ENCODE measurements around the gene TECPR2.

GRCh38 chr14:101526956-101527508 lies 234.5 kb upstream of the PPP2R5C start:
- PRO-cap: no peak
- RAMPAGE, long total RNA, 4 experiments: no peak in any of the 4 experiments

GRCh38 chr14:101715226-101715996 lies 46.1 kb upstream of the PPP2R5C start:
- PRO-cap: no peak
- RAMPAGE, long total RNA, 4 experiments: no peak in any of the 4 experiments

DNA sequence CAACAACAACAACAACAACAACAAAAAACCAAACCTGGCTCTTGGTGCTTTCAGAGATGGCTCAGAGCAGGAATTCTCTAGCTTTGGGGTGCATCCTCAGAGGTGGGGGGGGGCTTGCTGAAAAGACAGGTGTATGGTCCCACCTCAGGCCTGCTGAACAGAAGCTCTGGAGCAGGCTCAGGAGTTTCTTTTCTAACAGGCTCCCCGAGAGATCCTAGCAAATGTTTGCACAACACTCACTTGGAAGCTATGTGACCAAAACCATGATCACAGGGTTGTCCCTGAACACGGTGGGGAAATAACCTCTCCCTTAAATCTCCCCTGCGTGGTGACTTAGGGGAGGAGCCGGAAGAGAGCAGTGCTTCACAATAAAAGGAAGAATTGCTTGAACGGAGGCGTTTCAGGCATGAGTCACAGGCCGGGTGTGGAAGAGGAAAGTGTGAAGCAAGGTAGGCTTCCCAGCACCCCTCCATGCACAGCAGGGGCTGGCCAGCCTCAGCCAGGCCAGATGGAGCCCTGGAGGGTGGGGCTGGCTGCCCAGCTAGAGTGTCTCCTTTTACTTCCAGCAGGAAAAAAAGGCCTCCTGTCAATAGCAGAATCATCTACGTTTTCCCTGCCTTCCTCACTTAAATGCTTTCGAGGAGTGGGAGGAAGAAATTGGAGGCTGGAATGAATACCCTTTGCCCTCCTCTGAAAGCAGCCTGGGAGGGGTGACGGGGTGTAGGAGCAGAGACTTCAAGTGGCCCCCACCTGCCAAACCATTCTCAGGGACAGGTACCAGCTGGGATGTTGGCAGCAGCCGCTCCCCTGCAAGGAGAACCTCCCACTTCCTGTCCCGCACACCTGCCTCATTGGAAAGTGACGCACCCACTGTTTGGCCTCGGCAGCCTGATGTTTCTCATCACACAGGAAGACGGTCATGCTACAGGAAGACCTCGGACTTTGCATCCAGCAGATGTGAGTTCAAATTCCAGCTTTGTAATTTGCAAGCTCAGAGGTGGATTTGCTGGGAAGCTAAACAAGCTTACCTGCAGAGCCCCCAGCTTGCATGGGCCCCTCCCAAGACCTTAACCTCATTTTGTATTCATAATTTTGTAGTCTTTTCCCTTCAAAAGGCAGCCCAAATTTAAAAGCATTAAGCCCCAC lies 30.1 kb upstream of the PPP2R5C start:
- PRO-cap: bidirectional peak, plus-strand start at position 414 of the sequence, minus-strand start at position 223 of the sequence; bidirectional peak, plus-strand start at position 904 of the sequence, minus-strand start at position 766 of the sequence
- RAMPAGE, long total RNA, 4 experiments: start-site peak on the plus strand in 1 of 4 experiments, centred at position 406 of the sequence, 12 reads per replicate; start-site peak on the minus strand in 2 of 4 experiments, centred at positions 285 to 303 of the sequence, 5 to 8 reads per replicate

DNA sequence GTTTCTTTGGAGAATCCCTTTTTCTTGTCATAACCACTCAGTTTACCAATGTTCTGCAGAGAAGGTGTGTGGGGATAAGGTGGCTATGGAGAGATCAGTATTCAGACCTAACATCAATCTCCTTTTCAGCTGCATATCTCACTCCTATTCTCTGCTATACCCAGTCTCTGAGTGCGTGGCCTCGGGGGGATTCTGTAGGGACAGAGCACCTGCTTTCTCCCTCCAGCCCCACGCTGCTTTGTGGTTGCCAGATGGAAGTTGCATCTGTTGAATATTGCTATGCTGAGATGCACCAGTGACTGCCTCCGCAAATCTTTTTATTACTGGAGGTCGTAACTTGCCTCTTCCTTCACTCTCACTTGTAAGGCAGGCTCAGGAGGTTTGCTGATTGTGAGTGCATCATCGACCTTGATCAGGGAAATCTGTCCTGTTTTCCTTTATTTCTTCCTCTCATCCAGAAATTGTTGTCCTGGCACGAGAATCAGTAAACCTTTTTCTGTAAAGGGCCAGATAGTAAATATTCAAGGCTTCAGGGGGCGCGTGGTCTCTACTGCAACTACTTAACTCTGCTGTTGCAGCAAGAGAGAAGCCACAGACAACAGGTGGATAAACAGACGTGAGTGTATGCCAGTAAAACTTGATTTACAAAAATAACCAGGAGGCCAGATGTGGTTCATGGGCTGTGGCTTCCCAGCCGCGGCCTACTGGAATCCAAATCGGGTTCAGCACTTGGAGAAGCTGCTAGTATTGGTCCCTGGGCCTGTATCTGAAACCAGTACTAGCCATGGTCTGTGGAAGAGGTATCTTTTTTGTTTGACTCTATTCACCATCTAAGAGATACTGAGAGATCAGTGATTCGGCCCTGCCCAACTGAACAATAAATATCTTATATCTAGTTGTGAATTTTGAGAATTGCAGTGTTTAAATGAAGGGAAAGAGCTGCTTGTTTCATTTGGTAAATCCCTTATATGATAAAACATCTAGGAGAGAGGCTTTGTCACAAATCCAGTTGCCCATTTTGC lies 13.1 kb downstream of the PPP2R5C start:
- PRO-cap: no peak
- RAMPAGE, long total RNA, 4 experiments: no peak in any of the 4 experiments

GRCh38 chr14:101797680-101798275 lies 36.3 kb downstream of the PPP2R5C start:
- PRO-cap: no peak
- RAMPAGE, long total RNA, 4 experiments: no peak in any of the 4 experiments

DNA sequence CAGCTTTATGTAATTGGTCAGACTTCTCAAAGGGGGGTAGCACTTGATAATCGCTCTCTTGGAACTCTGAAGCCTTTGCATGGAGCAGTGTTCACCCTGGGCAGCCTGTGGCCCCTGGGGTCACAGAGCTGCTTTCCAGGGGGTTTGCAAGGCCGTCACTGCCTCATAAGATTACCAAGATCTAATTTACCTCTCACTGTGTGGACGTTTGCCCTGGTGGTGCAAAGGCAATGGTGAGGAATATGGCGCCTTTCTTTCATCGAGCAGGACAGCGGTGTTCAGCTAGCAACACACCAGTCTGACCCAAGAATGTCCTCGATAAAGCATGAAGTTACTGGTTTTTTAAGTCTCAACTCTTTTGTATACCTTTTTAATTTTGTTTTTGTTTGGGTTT lies 57.7 kb downstream of the PPP2R5C start:
- PRO-cap: no peak
- RAMPAGE, long total RNA, 4 experiments: no peak in any of the 4 experiments

- PRO-cap: no peak
- RAMPAGE, long total RNA, 4 experiments: no peak in any of the 4 experiments
These were observed 78.3 kb downstream of the PPP2R5C start for GRCh38 chr14:101839669-101840260.

GRCh38 chr14:101849750-101849973 lies 88.2 kb downstream of the PPP2R5C start:
- PRO-cap: no peak
- RAMPAGE, long total RNA, 4 experiments: no peak in any of the 4 experiments

GRCh38 chr14:101887417-101887912 lies 76.9 kb upstream of the DYNC1H1 start:
- PRO-cap: no peak
- RAMPAGE, long total RNA, 4 experiments: no peak in any of the 4 experiments

GRCh38 chr14:101925224-101925654 lies 39.1 kb upstream of the DYNC1H1 start:
- PRO-cap: no peak
- RAMPAGE, long total RNA, 4 experiments: no peak in any of the 4 experiments

DNA sequence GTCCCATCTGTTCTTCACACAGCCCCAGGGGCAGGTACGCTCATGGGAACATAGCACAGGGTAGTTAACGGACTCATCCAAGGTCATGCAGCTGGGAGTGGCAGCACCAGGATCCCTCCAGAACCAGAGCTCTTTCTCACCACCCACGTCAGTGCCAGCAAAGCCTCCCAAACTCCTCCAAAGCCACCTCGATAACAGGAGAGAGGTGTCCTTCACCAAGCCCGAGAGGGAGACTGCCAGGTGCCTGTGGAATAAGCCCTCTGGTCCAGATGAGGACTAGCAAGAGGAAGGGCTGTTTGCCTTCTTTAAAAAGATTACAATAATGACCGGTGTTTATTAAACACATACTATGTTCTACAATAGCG lies 11.1 kb upstream of the DYNC1H1 start:
- PRO-cap: no peak
- RAMPAGE, long total RNA, 4 experiments: no peak in any of the 4 experiments

DNA sequence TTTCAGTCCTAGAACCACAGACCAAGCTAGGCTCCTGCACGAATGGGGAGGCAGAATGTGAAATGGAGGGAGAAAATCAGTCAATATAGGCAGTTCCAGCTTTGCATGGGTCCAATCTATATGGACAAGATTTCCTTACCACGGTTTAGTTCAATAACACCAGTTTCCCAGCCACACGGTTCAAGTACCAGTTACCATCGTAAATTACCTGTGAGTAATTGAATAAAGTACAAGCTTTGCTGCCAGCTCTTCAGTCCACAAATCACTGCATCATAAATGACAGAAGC lies 6.1 kb upstream of the DYNC1H1 start:
- PRO-cap: no peak
- RAMPAGE, long total RNA, 4 experiments: no peak in any of the 4 experiments

DNA sequence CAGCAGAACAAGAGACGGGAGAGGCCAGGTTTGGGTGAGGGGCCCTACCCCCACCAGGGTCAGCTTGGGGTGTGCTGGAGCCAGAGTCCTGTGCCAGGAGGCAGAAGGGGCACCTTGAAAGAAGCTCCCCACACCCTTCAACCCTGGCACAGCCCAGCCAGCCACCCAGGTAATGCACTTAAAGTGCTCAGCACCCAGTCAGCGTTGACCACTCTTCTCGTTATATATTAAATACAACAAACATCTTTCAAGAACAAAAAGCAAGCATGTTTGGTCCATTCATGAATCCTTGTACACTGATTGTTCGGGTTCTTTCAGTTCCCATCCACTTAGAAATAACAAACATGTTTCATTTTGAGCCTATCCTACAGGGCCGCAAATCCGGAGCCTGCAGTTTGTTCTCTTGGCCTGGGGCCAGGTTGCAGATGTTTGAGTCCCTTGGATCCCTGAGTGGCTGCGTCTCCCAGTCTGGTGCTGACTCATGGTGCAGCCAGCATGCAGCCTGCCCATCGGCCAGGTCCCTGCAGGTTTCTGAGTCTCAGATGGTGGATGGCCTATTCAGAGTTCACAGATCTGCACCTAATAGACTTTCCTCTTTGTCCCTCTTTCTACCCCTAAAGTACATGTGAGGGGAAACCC lies 2.0 kb upstream of the DYNC1H1 start:
- PRO-cap: no peak
- RAMPAGE, long total RNA, 4 experiments: no peak in any of the 4 experiments

DNA sequence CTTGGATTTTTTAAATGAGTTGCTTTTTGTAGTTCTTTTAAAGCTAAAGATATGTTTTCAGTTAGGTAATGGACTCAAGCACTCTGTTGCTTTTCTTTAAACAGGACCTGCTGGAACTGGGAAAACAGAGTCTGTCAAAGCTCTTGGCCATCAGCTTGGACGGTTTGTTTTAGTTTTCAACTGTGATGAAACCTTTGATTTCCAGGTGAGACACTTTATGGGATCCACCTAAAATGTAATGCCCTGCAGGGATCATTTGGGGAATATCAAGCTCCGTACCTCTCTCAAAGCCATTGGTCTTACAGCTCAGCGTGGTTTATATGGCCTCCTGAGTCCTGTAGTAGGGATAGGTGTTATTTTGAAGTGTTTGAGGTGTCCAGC lies 42.5 kb downstream of the DYNC1H1 start:
- PRO-cap: no peak
- RAMPAGE, long total RNA, 4 experiments: no peak in any of the 4 experiments

GRCh38 chr14:102081464-102082307 lies 5.2 kb downstream of the HSP90AA1 start:
- PRO-cap: no peak
- RAMPAGE, long total RNA, 4 experiments: no peak in any of the 4 experiments

- PRO-cap: no peak
- RAMPAGE, long total RNA, 4 experiments: no peak in any of the 4 experiments
These were observed 77.4 kb downstream of the MOK start for GRCh38 chr14:102227509-102227961.

- PRO-cap: no peak
- RAMPAGE, long total RNA, 4 experiments: no peak in any of the 4 experiments
These were observed 58.9 kb downstream of the MOK start for GRCh38 chr14:102246116-102246315.

GRCh38 chr14:102362774-102364060 lies at the start of gene TECPR2:
Gene TECPR2 (plus strand): TSS chr14:102362941.
- PRO-cap: bidirectional peak, plus-strand start at chr14:102363089, minus-strand start at chr14:102362838; bidirectional peak, plus-strand start at chr14:102363575, minus-strand start at chr14:102363428
- RAMPAGE, long total RNA, 4 experiments: start-site peak on the plus strand in 2 of 4 experiments, at chr14:102362938-102363074 at its widest, 23 to 48 reads per replicate; start-site peak on the minus strand in 4 of 4 experiments, at chr14:102362860-102362899 at its widest, 27 to 118 reads per replicate

GRCh38 chr14:102365296-102365704 lies 2.6 kb downstream of the TECPR2 start:
- PRO-cap: no peak
- RAMPAGE, long total RNA, 4 experiments: start-site peak on the plus strand in 1 of 4 experiments, at chr14:102365366-102365476 at its widest, 17 reads per replicate

DNA sequence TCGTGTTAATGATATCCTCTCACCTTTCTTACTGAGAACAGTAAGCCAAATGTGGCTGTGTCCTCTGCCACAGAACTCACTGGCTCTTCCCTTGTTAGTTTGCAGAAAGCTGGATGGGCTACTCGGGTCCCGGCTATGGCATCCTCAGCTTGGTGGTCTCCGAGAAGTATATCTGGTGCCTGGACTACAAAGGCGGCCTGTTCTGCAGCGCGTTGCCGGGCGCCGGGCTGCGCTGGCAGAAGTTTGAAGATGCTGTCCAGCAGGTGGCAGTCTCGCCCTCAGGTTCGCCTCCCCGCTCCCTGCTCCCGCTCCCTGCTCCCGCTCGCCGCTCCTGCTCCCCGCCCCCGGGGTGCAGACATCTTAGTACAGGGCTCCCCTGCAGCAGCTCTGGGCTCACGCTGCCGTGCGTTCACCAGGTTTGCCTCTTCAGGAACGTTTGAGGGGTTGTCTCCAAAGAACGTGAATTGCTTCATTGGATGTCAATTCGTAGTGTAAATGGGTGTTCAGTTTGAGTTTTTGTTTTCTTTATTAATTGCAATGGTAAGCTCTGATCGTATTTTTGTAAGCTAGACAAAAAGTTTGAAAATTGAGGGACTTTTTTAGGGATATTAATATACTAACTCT lies 71.5 kb downstream of the ANKRD9 start:
- PRO-cap: no peak
- RAMPAGE, long total RNA, 4 experiments: no peak in any of the 4 experiments

All from suprapubic skin (tissue), 4 donors.